Transverse colon (tissue), 4 donors: ENCODE measurements around the genes ARFGAP3, TSPO and UPK3A.

DNA sequence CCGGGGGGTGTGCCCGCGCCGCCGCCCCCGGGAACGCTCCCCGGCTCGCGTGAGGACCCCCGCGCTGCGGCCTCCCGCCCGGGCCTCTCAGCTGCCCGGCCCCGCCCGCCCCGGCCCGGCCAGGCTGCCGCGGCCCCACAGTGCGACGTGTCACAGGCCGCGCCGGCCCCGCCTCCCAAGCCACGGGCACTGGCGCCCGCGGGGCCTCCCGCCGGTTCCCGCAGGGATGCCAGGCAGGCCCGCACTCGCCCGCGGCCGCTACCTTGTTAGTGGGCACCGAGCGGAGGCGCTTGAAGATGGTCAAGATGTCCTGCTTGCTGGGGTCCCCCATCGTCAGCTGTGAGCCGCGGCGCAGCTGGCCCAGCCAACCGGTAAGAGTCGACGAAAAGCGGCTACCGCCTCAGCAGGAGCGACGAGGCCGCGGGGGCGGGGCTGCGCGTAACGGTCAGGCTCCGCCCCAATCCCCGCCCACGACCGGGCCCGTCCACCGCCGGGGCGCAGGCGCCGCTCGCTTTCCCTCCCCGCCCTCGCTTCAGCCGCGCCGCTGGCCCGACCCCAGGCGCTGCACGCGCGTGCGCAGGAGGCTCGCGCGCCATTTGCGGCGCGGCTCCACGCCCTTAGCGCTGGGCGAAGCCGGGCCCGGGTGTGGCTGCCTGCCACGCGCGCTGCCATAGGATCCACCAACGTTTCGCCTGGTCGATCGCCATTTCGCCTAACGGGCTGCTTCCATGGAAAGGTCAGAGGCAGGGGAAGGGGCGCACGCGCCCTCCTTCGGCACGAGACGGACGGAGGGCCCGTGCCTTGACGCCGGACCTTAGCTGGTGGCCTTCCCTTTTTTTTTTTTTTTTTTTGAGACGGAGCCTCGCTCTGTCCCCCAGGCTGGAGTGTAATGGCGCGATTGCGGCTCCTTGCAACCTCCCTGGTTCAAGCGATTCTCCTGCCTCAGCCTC, at the start of gene ARFGAP3:
Gene ARFGAP3, minus strand, starts transcription at position 422 of the 950 bp plus-strand sequence.
- PRO-cap = bidirectional peak, plus-strand start at position 214 of the sequence, minus-strand start at position 126 of the sequence; bidirectional peak, plus-strand start at position 596 of the sequence, minus-strand start at position 380 of the sequence
- RAMPAGE, long total RNA, 4 experiments = start-site peak on the plus strand in 1 of 4 experiments, centred at position 174 of the sequence, 8 reads per replicate; start-site peak on the minus strand in 3 of 4 experiments, centred at positions 385 to 409 of the sequence, 76 to 448 reads per replicate

DNA sequence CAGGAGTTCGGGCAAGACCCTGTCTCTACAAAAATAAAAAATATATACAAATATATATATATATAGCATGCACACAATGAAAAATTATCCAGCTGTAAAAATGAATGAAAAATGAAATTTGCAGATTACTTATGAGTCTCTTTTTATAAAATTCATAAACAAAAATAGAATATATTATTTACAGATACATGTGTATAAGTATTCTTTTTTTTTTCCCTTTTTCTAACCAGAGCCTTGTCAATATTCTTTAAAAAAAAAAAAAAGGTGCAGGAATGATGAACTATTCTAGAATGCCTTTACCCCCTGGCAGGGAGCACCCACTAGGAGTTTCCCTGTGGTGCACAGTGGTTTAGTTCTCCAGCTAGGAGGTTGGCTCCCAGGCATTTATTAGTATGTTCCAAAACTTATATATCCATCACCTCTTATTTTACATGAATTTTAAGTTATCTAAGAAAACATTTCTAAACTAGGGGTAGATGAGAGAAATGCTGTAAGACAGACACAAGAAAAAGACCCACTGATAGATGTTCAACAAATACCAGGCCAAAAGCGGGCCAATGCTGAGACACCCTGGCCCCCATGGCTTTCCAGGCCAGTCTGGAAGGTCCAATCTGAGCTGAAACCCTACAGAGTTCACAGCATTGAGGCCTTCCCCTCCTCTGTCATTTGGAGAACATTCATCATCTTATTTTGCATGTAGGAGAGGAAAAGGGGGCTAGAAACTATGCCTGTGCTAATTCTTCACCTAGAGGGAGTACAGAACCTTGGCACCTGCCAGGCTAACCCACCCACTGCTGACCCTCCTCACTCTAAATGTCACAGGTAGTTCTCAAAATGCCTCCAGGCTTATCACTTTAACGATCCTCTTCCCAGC, 39.3 kb downstream of the PACSIN2 start:
- PRO-cap = no peak
- RAMPAGE, long total RNA, 4 experiments = start-site peak on the minus strand in 1 of 4 experiments, centred at position 578 of the sequence, 5 reads per replicate

- PRO-cap = no peak
- RAMPAGE, long total RNA, 4 experiments = no peak in any of the 4 experiments
Observed at GRCh38 chr22:43109806-43110426, 634 bp upstream of the BIK start.

DNA sequence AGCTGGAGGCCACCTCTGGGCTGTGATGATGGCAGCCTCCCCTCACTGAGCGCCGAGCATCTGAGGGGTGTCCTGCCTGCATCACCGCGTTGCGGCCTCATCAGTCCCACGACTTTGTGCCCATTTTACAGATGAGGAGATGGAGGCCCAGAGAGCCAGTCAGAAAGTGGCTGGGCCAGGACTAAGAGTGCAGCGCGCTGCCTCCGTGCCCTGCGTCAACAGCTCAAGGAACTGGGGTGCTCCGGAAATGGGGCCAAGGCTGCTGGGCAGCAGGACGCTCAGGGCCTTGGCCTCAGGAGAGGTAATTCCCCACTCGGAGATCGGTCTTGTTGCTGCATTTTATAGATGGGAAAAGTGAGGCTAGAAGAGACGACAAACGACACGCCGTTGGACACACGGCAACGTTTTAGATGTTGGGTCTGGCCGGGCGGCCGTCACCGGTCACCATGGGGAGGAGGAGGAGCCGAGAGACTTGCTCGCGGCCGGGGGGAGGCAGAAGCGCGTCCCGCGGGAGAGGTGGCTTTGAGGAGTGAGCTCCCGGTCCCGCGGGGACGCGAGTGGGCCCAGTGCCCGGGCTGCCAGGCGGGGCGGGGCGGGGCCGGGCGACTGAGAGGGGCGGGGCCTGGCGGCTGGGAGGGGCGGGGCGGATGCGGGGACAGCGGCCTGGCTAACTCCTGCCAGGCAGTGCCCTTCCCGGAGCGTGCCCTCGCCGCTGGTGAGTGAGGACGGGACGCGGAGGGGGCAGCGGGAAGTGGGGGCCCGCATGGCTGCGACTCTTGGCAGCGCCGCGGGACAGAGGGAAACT, at the start of gene TSPO:
Gene TSPO, plus strand, starts transcription at position 670 of the 805 bp plus-strand sequence.
- PRO-cap = bidirectional peak, plus-strand start at position 684 of the sequence, minus-strand start at position 555 of the sequence
- RAMPAGE, long total RNA, 4 experiments = start-site peak on the plus strand in 4 of 4 experiments, centred at positions 662 to 686 of the sequence, 103 to 1,297 reads per replicate

DNA sequence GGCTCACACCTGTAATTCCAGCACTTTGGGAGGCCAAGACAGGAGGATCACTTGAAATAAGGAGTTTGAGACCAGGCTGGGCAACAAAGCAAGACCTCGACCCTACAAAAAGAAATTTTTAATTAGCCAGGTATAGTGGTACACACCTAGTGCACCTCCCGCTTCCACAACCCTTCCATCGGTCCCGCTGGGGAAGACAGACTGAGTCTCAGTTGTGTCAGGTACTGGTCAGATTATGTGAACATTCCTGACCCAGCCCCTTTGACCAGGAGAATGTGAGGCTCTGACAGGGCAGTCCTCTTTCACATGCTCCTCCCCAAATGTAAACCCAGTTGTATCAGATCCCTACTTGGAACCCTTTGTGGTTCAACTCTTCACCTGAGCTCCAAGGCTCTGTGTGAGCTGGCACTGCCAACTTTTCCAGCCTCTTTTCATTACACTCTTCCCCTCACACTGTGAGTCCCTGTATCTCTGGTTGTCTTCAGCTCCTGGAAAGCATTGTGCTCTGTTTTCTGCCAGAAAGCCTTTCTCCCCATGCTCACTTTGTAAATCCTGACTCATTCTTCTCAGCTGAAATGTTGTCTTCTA, 1.9 kb upstream of the TTLL12 start:
- PRO-cap = no peak
- RAMPAGE, long total RNA, 4 experiments = no peak in any of the 4 experiments

GRCh38 chr22:43257846-43258431, 71.0 kb upstream of the TTLL12 start:
- PRO-cap = no peak
- RAMPAGE, long total RNA, 4 experiments = no peak in any of the 4 experiments

DNA sequence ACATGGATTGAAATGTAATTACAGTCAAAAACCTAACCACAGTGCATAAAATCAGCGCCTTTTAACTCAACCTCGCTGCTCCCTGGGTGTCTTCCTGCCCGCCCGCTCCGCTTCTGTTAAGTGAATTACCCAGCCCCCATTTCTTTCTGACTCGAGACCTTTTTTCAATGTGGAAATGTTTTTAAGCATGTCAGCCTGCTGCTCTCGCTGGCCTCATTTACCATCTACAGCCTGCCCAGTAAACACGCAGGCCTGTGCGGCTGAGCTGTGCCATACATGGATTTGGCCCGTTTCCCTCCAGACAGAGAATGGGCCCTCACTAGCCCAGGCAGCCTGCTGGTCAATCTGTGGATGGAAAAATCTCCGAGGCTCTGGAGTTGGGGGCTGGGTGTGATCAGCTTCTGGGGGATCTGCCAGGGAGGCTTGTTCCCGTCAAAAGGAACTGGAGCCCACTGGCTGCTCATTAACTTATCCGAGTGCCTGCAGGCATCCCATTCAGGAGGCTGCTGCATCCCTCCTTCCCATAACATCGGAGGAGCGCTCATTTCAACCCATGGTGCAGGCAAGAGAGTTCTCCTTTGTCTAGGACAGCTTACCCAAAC, 32.6 kb upstream of the PARVG start:
- PRO-cap = no peak
- RAMPAGE, long total RNA, 4 experiments = no peak in any of the 4 experiments

GRCh38 chr22:44366676-44367271, 54.0 kb upstream of the SHISAL1 start:
- PRO-cap = no peak
- RAMPAGE, long total RNA, 4 experiments = no peak in any of the 4 experiments

- PRO-cap = no peak
- RAMPAGE, long total RNA, 4 experiments = start-site peak on the minus strand in 1 of 4 experiments, at chr22:44494065-44494269 at its widest, 11 reads per replicate
Observed at GRCh38 chr22:44493743-44494381, 4.2 kb downstream of the RTL6 start.

DNA sequence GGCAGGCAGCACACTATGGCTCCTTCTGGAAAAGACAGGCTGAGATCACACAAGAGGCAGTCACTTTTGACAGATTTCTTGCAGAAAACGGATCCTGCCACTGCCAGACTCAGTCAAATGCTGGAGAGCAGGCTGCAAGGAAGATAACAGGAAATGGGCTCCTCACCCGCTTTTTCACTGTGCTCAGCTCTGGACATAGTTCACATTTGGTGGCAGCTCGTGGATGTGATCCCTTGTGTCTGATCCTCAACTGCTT, 26.1 kb upstream of the RTL6 start:
- PRO-cap = no peak
- RAMPAGE, long total RNA, 4 experiments = no peak in any of the 4 experiments

DNA sequence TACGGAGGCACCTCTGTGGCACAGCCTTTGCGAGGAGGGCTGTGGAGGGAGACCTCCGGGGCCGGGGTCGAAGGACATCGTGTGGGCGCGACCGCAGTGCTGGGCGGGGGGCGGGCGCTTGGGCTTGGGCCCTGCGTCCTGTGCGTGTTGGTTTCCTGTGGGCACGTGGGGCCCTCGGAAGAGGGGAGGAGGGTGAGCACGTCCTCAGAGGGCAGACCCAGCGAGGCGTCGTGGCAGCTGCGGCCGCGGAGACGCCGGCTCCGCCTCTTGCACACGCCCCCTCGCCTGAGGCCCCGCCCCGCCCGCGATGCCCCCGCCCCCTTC, 222 bp upstream of the PRR5 start:
- PRO-cap = bidirectional peak, plus-strand start outside the sequence, minus-strand start at position 232 of the sequence
- RAMPAGE, long total RNA, 4 experiments = no peak in any of the 4 experiments

DNA sequence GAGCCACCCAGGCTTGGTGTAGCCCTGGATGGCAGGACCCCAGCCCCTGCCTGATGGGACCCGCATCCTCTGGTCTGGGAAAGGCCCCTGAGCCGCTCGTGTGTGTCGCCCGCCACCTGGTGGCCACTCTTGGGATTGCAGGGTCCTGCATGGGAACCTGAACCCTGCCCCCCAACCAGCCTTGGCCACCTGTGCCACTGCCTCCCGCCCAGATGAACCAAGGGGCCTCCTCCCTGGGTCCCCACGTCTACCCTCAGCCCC, 16.5 kb upstream of the ARHGAP8 start:
- PRO-cap = no peak
- RAMPAGE, long total RNA, 4 experiments = no peak in any of the 4 experiments

- PRO-cap = no peak
- RAMPAGE, long total RNA, 4 experiments = no peak in any of the 4 experiments
Observed at GRCh38 chr22:44972215-44972957, 37.4 kb downstream of the PHF21B start.

DNA sequence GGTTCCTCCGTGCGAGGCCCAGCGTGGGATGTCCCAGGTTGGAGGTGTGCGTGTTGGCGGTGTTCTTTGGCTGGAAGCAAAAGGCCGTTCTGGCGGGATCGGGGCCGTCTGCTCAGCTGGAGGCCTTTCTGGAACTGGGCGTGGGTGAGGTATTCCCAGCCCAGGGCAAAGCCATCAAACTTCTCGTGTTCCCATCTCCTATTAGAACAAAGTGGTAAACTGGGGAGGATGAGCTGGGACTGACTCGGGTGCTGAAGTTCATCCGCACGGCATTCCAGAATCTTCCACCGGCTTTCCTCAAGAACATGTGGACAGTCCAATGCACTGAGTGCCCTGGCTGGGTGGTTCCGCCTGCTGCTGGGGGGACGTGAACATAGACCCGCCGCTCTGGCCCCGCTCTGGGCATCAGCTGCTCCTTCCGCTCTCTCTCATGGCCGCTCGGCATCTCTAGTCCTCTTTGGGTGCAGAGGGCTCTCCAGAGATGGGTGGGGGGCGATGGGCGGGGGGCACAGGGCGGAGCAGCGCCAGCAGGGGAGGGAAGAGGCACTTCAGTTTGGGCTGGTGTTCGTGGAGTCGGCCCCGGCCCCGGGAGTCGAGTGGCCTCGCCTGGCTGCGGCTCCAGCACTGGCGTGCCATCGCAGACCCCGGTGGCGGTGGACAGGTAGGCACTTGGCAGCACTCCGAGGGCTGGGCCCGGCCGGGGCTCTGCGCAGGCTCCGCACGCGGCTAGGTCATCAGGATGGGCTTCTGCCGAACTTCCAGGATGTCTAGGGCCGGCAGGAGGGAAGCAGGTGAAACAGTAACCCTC, 32.9 kb downstream of the NUP50 start:
- PRO-cap = no peak
- RAMPAGE, long total RNA, 4 experiments = no peak in any of the 4 experiments

DNA sequence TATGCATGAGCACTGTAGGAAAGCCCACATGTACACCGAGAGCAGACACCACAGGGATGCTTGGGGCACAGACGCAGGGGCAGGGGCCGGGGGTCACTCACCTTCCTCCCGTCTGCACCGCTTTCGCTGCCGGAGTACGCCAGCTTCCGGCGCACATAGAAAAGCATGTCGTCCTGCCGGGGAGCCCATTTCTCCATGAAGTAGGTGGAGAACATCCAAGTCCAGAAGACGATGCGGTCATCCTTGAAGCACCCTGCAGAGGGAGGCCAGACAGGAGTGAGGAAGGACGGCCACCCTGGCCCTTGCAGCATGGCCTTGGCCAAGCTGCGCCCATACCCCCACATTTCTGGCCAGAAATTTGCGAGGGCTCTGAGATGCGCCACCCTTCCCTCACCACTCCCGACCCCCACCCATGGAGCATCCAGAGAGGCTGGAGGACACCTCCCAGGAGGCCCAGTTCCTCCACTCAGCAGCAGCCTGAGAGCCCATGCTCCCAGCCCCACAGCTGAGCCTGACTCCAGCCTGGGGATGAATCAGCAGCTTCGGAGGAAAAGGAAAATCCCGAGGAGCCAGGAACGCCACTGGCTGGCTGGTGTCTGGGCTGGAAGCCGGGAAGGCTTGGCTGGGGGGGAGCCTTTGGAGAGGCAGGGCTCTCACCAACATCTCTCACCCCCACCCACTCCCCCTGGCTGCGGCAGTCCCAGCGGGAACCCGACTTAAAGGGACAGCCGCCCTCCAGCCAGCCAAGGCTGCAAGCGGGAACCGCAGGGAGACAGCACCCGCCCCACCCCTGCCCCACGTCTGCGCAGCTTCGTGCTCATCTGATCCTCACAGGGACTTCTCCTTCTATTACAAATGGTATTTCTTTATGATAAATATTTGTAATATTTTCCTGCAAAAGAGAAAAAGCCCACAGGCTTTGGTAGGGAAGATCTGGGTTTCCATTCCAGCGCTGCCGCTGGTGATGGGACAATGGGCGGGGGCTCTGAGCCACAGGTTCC, 28.5 kb downstream of the KIAA0930 start:
- PRO-cap = unidirectional peak, plus-strand start at position 269 of the sequence; bidirectional peak, plus-strand start at position 746 of the sequence, minus-strand start at position 530 of the sequence
- RAMPAGE, long total RNA, 4 experiments = start-site peak on the minus strand in 1 of 4 experiments, centred at position 185 of the sequence, 19 reads per replicate

- PRO-cap = unidirectional peak, plus-strand start at chr22:45284949
- RAMPAGE, long total RNA, 4 experiments = no peak in any of the 4 experiments
Observed at GRCh38 chr22:45284690-45285210, at the start of gene UPK3A. Gene UPK3A, plus strand, starts transcription at chr22:45284949.

GRCh38 chr22:45553784-45554062, 51.0 kb downstream of the FBLN1 start:
- PRO-cap = no peak
- RAMPAGE, long total RNA, 4 experiments = no peak in any of the 4 experiments

DNA sequence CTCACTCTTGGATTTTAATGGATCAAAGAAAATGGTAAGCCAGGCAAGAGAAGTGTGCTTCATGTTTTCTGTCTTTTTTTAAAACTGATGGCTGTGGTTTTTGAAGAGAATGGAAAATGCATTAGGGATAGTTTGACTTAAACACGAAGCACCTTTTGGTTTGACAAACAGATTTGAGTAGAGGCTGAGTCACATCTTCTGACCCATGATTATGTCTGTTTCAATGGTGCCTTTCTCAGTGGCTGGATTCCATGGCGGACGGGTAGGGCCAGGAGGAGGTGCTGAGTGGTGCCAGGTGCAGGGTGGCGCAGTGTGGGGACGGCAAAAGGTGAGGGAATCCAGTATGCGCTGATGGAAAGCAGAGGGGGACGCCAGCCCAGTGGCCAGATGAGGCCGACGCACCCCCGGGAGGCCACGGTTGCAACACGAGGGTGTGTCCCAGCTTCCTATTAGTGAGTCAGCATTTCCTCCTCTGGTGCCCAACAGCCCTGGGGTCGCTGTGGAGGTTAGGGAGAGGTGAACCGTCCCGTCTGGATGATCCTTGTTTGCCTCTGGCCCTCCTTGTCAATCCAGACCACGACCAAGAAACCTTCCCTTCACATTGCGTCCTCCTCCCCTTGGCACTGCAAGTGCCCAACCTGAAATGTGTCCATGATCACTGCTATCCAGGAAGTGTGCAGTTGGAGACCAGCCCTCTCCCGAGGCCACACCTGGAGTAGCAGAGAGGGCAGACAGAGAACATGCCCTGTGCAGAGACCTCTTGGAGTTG, 32.7 kb upstream of the ATXN10 start:
- PRO-cap = no peak
- RAMPAGE, long total RNA, 4 experiments = no peak in any of the 4 experiments

- PRO-cap = no peak
- RAMPAGE, long total RNA, 4 experiments = no peak in any of the 4 experiments
Observed at GRCh38 chr22:45639529-45639870, 32.1 kb upstream of the ATXN10 start.

DNA sequence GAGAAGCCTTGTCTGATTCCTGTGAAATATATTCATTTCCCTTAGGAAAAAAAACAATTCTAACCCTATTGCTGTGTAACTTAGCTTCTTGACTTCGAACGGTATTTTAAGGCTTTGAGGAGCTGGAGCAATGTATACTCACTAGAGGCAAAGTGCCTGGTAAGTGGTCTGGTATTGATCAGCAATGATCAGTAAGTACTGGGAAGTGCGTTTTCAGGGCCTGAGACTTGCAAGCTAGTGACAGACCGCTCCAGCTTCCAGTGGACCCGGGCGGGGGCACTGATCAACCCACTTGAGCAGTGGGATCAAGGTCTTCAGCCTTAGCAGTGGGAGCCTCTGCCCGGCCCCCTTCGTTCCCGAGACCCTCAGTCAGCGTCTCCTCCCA, 656 bp upstream of the ATXN10 start:
- PRO-cap = no peak
- RAMPAGE, long total RNA, 4 experiments = no peak in any of the 4 experiments